LHCN-M2 (cell line): Measurements from ENCODE around the genes MRPL44, FAM124B, CCDC195, RHBDD1 and TM4SF20.

- RAMPAGE, long total RNA = no peak
These were observed 49.6 kb downstream of the WDFY1 start for GRCh38 chr2:223895578-223895943.

DNA sequence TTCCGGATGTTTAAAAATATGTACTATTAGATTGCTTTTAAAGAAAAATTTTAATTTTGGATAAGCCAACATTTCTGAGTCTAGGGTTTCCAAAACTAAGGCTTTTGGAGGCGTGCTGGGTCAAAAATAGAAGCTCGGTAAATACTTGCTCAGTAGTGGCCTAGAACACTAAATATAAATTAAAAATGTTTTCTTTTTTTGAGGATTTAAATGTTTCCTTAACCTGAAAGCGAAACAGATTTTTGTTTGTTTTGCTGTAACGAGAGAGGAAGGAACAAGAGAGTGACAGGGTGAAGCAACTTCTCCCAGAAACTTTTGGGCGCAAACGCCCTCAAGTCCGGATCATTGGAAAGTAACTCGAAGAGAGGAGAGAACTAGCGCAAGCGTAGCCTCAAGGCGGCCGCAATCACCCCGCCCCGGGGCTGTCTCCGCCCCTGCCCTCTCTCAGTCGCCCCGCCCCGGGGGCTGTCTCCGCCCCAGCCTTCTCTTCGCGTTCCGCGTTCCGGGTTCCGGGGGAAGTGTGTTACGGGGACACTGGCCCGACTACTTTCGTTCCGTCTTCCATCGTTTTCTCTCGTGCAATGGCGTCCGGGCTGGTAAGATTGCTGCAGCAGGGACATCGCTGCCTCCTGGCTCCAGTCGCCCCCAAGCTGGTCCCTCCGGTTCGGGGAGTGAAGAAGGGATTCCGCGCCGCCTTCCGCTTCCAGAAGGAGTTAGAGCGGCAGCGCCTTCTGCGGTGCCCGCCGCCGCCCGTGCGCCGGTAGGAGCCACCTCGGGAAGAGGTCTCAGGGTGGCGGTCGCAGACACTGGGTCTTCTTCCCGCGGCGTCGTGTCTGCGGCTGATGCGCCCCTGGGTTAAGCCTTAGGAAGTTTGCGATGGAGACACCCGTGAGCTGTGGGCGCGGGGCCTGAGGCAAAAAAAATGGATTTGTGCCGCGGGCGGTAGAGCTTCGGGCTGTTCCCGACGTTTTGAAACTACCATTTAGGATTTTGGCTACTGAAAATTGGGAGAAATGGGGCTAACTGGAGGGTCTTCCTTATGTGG, at the start of gene MRPL44:
Gene MRPL44 (plus strand): TSS at position 572 of the 1,045 bp plus-strand sequence.
- RAMPAGE, long total RNA = start-site peak on the plus strand centred at position 561 of the sequence, 33 bp wide, 52 reads

- RAMPAGE, long total RNA = no peak
These were observed 33.2 kb upstream of the SERPINE2 start for GRCh38 chr2:224072217-224072662.

DNA sequence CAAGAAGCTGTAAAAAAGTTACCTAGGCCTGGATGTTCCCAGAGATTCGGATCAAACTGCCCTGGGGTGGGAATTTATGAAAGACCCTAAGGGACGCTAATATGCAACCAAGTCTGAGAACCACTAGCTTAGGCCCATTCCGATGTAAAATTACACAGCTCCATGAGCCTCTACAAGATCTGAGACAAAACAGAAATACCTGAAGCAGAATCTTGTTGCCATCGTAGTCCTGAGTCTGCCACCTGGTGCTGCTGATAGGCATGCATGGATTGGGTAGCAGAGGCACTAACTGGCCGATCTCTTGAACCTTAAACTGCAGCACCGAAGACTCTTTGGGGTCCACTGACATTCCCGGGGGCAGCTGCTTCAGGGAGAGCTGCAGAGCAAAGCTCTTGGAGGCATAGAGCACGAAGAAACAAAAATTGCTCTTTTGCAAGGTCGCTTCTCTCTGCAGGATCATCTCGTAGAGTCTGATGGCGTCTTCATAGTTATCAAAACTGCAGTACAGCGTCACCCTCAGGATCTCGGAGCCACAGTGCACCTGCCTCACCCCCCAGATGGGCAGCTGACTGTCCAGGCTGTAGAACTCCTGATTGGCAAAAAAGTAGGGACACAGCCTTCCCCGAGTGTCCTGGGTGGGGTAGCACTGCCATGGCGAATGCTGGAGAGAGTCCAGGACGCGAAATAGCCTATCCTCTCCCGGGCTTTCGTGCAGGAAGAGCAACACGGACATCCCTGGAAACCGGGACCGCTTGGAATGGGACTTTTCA, 884 bp downstream of the FAM124B start:
- RAMPAGE, long total RNA = no peak

- RAMPAGE, long total RNA = no peak
These were observed at the start of gene FAM124B for GRCh38 chr2:224401608-224402363. TSS of gene FAM124B (minus strand) at chr2:224402107.

DNA sequence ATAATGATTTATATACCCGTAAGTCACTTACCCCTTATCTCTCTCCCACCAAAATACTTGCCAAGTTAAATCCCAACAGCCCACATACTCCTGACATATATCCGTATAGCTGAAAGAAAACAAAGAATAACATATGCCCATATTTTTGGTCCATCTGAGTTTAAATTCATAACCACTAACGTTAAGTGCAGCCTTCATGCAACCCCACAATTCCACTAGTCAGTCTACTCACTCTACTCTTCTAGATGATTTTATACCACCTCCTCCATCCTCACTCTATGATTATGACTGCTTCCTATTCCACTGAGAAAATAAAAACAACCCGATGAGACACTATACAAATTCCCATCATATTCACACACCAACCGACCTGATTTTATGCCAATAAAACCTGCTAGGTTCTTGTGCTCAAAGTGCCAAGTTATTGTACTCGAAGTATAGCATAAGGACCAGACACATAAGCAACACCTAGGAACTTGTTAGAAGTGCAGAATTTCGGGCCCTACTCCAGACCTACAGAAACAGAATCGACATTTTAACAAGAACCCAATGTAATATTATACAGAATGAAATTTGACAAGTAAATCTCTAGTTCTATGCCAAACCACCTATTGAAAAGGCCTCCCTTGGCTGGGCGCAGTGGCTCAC, 26.9 kb downstream of the CUL3 start:
- RAMPAGE, long total RNA = no peak

- RAMPAGE, long total RNA = no peak
These were observed at the start of gene CCDC195 for GRCh38 chr2:224716153-224716545. TSS of gene CCDC195 (minus strand) at chr2:224716365.

GRCh38 chr2:224921961-224922868, 120.1 kb downstream of the DOCK10 start:
- RAMPAGE, long total RNA = no peak

GRCh38 chr2:224927326-224928355, 114.6 kb downstream of the DOCK10 start:
- RAMPAGE, long total RNA = no peak

DNA sequence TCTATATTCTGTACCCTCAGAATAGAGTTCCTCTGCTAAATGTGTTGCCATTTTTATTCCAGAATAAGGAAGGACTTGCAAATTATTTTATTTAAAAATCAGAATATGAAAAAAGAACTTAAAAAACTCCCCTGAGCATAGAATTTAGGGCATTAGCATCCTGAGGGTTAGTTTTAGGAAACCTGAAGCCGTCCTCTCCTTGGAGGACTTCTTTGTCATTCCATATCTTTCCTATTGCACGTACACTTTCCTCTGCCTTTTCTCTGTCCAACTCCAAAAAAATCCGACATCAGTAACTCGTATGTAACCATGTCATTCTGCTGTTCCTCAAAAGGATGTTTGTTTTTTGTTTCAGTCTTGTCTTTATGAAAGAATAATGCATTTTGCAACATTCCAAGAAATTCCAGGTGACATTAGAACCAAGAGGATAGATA, 38.0 kb upstream of the NYAP2 start:
- RAMPAGE, long total RNA = no peak

DNA sequence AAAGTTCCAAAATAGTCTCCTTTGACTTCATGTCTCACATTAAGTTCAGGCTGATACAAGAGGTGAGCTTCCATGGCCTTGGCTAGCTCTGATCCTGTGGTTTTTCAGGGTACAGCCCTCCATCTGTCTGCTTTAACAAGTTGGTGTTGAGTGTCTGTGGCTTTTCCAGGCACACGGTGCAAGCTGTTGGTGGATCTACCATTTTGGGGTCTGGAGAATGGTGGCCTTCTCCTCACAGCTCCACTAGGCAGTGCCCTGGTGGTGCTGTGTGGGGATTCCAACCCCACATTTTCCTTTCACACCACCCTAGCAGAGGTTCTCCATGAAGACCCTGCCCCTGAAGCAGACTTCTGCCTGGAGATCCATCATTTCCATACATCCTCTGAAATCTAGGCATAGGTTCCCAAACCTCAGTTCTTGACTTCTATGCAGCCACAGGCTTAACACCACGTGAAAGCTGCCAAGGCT, 618.8 kb downstream of the NYAP2 start:
- RAMPAGE, long total RNA = no peak

DNA sequence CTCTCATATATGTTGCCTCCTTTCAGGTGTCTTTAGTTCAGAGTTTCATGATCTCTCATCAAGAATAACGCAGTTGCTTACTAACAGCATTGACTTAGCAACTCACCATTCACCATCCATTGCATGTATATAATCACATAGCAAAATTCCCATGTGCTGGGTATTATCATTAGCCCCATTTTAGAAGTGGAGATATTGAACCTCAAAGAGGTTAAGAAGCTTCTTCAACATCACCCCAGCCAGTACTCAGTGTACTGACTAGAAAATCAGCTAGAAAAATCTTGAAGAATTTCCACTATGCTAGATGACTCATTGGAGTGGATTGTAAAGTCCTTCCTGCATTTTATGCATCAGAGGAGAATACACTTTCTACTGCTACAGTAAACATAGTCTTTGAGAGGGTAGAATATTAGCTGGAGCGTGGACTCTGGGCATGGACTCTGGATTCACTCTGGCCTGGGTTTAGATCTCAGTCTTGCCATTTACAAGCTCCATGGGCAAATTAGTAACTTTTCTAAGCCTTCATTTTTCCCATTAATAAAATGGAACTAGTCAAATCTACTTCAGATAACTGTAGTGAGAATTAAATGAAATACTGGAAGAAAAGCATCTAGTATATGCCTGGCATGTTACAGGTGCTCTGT, 216.0 kb downstream of the IRS1 start:
- RAMPAGE, long total RNA = no peak

- RAMPAGE, long total RNA = no peak
These were observed 74.1 kb downstream of the IRS1 start for GRCh38 chr2:226725579-226725810.

DNA sequence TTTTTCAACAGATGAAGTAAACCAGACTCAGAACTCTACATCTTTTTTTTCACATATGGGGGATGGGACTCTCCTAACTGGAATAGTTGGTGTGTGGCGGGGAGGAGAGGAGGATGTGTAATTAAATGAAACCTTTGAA, 73.9 kb downstream of the IRS1 start:
- RAMPAGE, long total RNA = no peak

GRCh38 chr2:226732849-226733872, 66.5 kb downstream of the IRS1 start:
- RAMPAGE, long total RNA = no peak

DNA sequence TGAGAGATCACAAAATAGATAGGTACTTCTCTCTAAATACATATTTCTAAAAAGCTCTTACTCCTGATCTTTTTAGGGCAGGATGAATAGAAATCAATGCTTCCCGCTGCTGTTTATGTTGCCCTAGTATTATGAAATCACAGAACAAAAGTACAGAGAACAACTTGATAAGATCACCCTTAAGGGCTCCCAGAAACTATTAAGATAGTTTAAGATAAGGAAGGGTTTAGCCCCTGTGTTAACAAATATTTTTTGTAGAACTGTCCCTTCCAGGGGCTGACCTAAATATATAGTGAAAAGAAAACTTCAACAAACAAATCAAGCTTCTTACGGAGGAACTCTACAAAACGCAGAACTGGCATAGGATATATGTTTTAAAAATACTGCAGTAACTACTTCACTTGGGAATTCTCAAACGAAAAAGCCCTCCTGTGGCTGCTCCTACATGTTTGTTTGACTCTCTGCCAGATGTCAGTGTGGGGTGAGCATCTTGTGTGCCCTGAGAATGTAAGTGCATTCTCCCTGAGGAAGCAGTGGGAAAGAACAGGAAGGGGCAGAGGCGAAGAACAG, 5.2 kb downstream of the IRS1 start:
- RAMPAGE, long total RNA = no peak

DNA sequence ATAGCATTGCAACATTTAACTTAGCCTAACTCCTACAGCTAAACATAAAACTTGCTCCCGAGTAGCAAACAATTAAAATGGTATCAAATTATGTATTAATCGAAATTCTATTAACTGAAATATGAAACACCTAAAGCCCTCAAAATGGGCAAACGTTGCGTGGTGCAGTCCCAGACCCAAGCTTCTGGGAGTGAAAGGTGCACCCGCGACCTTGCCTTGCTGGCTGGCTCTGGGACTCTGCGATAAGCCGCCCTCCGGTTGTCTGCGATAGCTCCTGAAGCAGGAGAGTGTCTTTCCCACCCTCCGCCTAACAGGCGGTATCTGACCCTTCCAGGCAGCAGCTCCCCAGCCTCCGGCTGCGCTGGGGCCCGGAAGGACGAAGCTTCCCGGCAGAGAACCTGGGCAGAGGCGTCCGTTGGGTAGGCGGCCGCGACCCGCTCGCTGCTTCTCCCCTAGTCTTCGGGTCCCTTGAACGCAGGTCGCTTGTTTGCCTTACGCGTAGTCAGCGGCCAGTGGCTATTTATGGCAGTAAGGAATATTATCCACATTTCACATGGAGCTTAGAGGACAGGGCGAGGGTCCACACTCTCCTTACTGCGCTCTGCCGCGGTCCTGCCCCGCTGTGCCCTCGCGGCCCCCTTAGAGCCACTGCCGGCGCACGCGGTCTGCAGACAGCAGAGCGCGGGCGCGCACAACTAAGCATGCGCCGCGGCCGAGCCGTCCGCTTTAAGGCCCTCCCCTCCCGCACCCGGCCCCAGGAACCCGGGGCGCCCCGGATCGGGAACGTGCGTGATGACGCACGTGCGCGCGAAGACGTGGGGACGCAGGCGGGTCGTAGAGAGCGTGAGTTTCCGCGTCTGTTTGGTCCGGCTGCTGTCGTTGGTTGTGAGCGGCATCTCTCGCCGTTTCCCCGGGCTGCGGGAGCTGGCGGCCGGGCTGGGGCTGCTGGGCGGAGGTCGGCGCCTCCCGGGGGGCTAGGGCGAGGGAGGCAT, at the start of gene RHBDD1:
Gene RHBDD1 (plus strand): TSS at position 810 of the 992 bp plus-strand sequence.
- RAMPAGE, long total RNA = no peak

GRCh38 chr2:226908999-226909718, 73.3 kb downstream of the RHBDD1 start:
- RAMPAGE, long total RNA = no peak

GRCh38 chr2:226944469-226945146, 108.8 kb downstream of the RHBDD1 start:
- RAMPAGE, long total RNA = no peak

DNA sequence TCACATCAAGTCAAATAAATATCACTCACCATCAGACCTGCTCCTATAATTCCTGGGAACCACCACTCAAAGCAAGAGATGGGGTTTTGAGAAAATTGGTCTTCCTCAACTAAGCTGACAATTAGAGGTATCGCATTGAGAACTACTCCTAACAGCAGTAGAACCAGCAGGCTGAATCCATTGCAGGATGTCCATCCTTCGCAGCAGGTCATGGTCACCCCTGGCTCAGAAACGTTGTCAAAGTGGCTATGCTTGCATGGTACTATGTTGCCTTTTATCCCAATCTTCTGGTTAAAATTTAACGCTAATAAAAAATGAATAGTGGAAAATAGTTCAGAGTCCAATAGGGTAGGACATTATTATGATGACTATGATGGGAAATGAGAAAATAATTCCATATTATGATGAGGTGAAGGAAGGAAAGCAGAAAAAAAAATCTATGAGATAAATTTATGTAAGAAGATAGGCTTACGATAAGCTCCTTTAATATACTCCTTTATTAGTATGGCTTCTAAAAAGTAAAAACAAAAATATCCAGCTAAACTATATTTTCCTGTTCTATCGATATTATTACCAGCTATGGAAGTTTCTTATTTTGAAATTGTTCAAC, at the start of gene TM4SF20:
Gene TM4SF20 (minus strand): TSS at position 250 of the 610 bp plus-strand sequence.
- RAMPAGE, long total RNA = no peak